Myometrial cell (primary cell): Measurements from ENCODE around the gene PPIF.

DNA sequence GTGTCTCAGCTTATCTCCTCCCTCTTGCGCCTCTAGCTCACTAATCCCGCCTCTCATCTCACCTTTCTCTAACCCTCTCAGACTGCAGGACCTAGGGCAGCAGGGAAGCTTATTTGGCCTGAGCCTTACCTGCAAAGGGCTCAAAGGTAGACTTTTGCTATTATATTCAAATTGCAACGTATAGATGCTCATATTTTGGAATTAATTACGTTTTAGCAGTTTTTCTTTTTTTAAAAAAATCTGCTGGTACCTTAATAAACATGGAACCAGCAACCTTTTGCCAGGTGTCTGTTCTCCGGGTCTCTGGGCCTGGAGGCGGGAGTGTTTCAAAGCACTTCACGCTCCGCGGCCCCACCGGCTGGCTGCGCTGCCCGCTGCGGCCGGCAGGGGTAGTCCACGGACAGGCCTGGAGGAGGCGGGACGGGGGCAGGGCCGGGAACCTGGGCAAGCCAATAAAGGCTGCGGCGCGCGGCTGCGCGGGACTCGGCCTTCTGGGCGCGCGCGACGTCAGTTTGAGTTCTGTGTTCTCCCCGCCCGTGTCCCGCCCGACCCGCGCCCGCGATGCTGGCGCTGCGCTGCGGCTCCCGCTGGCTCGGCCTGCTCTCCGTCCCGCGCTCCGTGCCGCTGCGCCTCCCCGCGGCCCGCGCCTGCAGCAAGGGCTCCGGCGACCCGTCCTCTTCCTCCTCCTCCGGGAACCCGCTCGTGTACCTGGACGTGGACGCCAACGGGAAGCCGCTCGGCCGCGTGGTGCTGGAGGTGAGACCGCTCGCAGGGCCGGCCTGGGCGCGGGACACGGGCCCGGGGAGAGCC is at the start of gene PPIF:
Gene PPIF, plus strand, starts transcription at position 482 of the 810 bp plus-strand sequence.
- RAMPAGE, long total RNA = no peak

DNA sequence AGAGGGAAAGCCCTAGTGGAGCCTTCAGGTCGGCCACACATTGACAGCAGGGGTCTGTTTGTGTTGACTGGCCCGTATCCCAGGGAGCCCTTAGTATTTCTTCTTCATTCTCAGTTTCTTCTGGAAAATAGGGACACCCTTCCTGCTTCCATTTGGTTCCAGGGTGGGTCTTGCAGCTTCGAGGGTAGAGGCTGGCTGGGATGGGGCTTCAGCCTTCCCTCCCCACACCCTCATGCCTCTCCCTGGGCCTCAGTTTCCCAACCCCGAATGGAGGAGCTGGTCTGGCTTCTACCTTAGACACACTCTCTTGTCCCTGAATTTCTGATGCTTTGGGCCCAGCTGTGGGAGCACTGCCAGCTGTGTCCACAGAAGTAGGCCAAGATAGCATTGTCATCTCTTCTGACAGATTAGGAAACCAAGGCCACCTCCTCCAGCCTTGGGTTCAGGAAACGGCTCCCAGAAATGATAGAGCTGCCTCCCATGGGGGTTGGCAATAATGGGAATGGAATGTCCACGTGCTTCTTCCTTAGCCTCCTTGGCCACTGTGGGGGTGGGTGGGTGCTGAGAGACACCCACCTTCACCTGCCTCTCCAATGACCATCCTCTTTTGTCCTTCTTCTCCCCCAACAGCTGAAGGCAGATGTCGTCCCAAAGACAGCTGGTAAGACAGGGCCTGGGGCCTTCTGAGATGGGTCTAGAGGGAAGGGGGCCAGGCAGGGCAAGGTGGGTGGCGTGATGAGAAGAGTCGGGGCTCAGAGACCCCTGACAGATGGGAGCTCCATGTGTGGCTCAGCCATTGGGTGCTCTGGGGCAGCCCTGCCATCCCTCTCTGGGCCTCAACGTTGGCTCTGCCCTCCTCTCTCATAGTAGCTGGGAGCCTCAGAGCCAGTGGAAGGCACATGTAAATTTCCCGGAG is 1.4 kb downstream of the PPIF start:
- RAMPAGE, long total RNA = no peak

DNA sequence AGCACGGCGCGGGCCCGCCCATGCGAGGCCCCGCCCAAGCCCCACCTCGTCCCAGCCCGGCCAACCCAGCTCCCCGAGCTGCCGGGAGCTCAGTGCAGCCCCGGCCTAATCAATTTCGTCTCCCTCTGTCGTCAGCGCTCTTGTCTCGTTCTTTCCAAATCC is 365 bp upstream of the ZCCHC24 start:
- RAMPAGE, long total RNA = no peak

DNA sequence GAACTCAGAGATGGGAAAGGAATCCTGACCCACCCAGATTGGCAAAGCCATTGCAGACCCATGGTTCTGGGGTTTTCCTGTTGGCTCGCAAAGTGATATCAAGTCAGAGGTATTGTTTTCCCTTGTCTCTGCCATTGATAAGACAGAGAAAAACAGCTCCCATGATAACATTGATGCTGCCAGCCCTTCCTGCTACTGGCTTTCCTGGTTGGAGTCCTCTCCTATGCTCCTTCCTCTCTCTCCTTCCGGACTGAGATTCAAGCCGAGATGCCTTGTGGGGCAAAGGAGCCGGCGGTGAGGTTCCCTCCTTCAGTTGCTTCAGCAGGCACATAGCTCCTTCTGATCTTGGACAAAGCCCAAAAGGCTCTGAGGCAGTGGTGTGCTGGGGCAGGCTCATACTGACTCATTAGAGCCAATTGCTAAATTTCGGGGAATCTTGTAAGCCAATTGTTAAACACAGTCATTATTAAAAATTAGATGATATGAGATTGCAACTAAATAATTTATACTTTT is 8.8 kb upstream of the ZCCHC24 start:
- RAMPAGE, long total RNA = no peak

GRCh38 chr10:80187332-80187814 is 18.0 kb downstream of the ANXA11 start:
- RAMPAGE, long total RNA = no peak

- RAMPAGE, long total RNA = no peak
Measured at GRCh38 chr10:80203084-80204114, 1.9 kb downstream of the ANXA11 start.

- RAMPAGE, long total RNA = no peak
Measured at GRCh38 chr10:80470586-80471464, 16.7 kb downstream of the TSPAN14 start.

DNA sequence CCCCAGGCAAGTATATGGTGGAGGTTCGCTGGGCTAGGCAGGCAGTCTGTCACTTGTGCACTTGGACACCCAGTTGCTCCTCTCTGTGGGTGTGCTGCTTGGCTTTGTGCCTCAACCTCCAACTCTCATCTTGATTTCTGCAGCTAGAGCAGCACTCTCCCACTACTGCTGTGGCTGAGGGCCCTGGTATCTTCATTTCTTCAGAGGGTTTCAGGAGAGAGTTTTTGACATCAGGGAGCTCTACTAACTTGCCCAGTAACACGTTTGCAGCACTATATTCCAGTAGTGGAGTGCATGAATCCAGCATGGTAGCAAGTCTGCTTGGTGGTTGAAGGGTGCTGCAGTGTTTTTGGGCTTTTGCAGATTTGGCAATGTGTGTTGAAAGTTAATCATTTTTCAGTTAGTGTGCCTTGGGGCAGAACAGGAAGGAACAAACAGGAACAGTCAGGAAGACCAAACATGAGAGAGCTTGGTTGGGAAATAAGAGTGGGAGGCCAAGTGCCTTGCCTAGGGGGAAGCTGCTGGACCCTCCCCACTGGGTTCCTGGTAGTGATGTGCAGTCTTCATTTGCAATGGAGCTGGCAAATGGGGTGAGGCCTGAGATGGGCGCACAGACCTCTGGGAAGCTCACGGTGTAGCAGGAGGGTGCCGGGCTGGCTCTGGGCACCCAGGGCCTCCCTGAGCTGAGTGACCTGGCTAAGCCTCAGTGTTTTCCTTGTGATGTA is 37.4 kb downstream of the TSPAN14 start:
- RAMPAGE, long total RNA = no peak

DNA sequence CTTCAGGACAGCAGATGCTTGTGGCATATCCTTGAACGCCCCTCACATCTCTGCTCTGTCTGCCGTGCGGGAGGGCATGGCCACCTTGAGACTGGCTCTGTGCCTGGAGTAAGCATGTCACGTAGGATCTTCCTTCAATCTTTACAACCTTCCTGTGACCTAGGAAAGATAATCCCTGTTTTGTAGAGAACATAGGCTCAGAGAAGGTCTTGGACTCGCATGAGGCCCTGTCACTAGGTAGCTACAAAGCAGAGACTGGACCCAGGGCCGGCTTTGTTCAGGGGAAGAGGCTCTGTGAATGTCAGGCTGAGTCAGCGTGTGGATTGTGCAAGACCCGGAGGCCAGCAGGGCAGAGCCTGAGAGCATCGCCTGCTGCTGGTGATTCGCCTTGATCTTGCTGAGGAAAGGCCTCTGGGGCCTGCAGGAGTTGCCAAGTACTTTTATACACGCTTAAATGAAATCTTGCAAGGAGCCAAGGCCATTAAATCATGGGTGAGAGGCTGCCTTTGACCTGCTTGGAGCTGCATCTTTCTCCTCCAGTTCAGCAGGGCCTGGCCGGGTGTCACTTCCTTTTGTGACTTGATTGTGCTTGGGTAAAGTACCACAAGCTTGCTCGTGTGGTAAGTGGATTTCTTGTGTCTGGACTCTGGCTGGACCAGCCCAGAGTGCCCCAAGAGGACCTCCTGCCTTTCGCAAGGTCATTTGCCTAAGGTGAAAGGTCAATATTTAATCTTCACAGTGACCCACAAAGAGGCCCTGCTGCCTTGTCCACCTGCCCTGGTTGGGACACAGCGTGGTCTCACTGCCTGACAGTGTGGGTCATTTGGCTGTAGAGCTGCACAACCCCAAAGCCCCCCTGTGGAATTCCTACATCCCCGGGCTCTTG is 38.8 kb upstream of the SH2D4B start:
- RAMPAGE, long total RNA = no peak

GRCh38 chr10:80509143-80510220 is 28.2 kb upstream of the SH2D4B start:
- RAMPAGE, long total RNA = no peak

GRCh38 chr10:80535439-80536438 is 2.0 kb upstream of the SH2D4B start:
- RAMPAGE, long total RNA = no peak

DNA sequence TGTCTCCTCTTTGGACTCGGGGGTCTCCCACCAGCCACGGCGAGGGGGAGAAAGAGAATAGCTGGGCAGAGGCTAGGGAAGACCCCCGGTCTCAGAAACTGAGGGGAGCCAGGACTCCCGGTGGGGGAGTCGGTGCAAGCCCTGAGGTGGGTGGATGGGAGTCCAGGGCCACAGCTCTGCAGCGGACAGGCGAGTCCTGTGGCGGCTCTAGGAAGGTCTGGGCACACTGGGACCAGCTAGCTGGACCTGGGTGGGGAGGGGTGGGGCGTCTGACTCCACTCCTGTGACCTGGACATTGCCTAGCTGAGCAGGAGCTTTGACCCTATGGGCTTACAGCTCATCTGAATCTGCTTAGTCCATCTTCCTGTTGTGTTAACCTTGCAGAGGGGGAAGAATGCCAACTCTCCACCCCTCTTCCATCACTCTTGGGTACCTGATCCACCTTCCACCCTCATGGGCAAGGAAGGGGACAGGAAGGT is 1.2 kb upstream of the SH2D4B start:
- RAMPAGE, long total RNA = no peak

GRCh38 chr10:81875295-81875971 is 439 bp downstream of the NRG3 start:
- RAMPAGE, long total RNA = no peak

GRCh38 chr10:84178828-84179910 is 5.6 kb downstream of the GPR15LG start:
- RAMPAGE, long total RNA = no peak

GRCh38 chr10:84195107-84195824 is 929 bp downstream of the CDHR1 start:
- RAMPAGE, long total RNA = no peak

- RAMPAGE, long total RNA = no peak
Measured at GRCh38 chr10:84436707-84437228, 108.4 kb downstream of the CCSER2 start.

DNA sequence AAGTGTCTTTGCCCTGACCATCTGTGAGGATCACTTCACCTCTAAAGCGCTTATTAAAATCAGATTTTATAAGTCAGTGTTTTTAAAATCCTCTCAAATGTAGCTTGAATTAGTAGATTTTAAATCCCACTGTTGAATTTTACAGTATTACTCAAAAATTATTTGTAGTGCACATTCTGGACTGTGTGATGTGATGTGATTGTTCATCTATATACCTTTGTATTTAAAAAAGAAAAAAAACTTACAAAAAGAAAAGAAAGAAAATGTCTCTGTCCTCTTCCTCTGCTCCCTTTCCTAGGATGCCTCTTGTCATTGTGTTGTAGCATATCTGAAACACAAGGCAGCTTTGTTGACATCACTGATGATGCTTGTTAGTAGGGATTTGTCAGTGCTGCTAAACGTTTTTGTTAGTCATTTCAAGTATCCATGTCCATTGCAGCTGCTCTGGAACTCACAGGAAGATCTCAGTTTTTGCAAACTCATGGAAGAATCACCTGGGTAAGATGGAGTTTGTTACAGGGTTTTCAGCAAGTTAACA is 123.5 kb downstream of the CCSER2 start:
- RAMPAGE, long total RNA = no peak

DNA sequence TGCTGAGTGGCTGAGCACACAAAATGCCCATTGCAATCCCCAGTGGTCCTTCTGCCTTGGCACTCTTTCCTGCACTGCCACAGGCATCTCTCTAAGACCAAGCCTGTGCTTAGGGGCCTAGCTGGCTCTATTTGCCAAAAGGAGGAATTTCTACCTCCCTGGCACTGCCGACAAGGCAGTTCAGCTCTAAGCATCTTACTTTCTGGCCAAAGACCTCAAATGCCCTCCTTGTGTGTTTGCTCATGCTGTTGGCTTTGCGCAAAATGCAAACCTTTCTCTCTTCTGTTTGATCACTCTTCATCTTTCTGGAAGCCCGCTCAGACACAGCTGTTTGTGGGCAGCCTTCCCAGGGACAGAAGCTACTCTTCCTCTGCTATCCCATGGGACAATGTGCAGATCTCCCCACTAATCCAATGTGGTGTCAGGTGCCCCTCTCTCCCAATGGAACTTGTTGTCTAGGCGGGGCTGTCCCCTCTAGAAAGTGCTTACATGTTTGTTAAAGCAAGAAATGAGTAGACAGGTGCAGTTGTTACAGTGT is 278.6 kb downstream of the CCSER2 start:
- RAMPAGE, long total RNA = no peak

DNA sequence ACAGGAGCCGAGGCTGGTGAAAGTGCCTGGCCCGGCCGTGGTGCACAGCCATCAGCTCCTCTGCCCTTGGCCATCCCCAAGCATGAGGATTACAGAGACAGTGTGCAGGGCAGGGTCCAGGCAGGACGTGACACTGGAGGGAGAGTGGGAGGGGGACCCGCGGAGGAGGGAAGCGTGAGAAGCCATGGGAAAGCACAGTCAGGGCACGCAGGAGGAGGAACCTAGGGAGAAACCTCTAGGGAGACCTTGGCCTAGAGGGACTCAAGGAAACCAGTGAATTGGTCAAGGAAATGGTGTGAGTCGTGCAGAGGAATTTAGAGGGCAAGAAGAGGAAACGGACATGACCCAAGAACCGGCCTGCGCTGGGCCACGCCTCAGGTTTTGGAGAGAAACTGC is 3.0 kb downstream of the OPN4 start:
- RAMPAGE, long total RNA = no peak

DNA sequence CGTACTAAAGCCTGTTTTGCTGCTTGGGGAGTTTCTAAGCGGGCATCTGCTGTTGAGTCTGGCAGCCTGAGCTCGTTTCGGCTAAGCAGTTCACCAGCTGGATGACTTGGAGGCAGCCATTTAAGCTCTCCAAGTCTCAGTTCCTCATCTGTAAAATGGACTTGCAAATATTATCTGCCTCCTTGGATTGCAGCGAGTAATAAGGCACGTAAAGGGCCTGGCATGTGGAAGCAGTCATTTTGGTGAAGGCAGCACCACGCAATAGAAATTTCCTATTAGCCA is 44.0 kb downstream of the LDB3 start:
- RAMPAGE, long total RNA = no peak